AG08470 (cell line): Measurements from ENCODE around the genes SFXN5, PRADC1, NAT8 and C2orf78.

DNA sequence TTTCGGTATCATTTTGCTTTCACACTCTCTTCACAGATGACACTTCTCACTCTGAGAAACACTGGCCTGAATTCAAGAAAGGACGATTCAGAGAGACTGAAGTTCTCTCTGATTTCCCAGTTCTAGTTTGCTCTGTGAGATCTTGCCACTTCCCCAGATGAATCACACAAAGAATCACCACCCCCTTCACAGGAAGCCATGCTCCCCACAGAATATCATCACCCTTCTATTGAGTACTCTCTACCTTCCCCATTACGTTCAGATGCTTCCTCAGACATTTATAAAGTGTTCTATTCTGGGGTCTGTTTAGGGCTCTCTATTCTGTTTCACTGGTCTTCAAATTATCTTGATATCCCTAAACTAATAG, 16.1 kb upstream of the CD207 start:
- RRBS: no CpG with 5 or more reads among the region's 3 CpGs

GRCh38 chr2:70984658-70985185, 6.3 kb downstream of the ANKRD53 start:
- RRBS: no CpG with 5 or more reads among the region's 28 CpGs

GRCh38 chr2:70985757-70986339, 7.4 kb downstream of the ANKRD53 start:
- RRBS: no CpG with 5 or more reads among the region's 3 CpGs

GRCh38 chr2:70986340-70987149, 8.1 kb downstream of the ANKRD53 start:
- RRBS: no CpG with 5 or more reads among the region's 5 CpGs

- RRBS: no CpG with 5 or more reads among the region's 10 CpGs
These were observed 18.4 kb upstream of the NAGK start for GRCh38 chr2:71050145-71050437.

- RRBS: no CpG with 5 or more reads among the region's 7 CpGs
These were observed 14.1 kb downstream of the DYSF start for GRCh38 chr2:71480482-71481169.

GRCh38 chr2:71831121-71831703, 316.4 kb downstream of the CYP26B1 start:
- RRBS: no CpG with 5 or more reads among the region's 10 CpGs

GRCh38 chr2:72033614-72034382, 113.9 kb downstream of the CYP26B1 start:
- RRBS: no CpG with 5 or more reads among the region's 12 CpGs

DNA sequence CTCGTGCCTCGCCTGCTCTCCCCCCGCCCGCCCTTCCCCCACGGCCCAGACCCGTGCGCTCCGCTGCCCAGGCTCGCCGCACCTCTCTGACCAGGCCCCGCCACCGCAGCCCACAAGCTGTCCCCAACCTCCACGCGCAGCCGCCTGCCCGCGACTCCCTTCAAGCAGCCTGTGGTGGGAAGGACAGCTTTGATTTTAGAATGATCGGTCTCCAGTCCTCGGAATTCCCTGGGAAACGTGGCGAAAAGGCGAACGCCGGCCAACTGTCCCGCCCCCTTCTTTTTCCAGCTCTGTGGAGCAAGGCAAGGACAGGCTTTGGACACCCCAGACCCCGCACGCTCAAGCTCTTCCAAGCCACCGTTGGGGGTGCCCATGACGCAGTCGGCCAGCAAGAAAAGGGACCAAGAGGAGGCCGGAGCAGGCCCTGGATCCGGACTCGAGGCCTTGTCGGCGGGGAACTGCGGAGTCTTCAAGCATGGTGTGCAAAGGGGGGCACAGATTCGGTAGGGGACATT, 4.2 kb downstream of the CYP26B1 start:
- RRBS: 34% methylated on average over 6 of the region's 37 CpGs

GRCh38 chr2:72435007-72435730, 287.5 kb upstream of the CYP26B1 start:
- RRBS: no CpG with 5 or more reads among the region's 5 CpGs

DNA sequence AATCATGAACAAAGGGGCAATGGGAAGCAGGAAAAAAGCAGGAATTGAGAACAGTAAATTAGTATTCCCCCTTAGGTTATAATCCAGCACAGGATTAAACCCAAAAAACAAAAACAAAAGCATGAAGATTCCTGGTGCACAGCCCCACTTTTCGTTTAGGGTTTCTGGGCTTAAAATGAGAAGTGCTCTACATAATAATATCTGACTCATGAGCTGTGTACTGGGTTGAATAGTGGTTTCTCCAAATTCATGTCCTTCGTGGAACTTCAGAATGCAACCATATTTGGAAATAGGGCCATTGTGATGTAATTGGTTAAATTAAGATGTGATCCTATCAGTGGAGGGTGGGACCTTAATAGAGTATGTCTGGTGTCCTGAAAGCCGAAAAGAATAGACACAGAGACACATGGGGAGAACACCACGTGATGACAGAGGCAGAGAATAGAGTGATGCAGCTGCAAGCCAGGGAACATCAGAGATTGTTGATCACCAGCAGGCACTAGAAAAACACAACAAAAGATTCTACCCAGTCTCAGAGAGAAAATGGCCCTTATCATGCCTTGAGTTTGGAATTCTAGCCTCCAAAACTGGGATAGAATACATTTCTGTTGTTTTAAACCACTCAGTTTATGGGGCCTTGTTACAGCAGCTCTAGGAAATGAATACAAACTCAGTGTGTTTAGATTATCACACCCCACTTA, 310.2 kb downstream of the EXOC6B start:
- RRBS: no CpG with 5 or more reads among the region's 4 CpGs

- RRBS: no CpG with 5 or more reads among the region's 2 CpGs
These were observed 132.7 kb downstream of the EXOC6B start for GRCh38 chr2:72693184-72693440.

GRCh38 chr2:72794112-72794506, 31.7 kb downstream of the EXOC6B start:
- RRBS: no CpG with 5 or more reads among the region's 1 CpG

DNA sequence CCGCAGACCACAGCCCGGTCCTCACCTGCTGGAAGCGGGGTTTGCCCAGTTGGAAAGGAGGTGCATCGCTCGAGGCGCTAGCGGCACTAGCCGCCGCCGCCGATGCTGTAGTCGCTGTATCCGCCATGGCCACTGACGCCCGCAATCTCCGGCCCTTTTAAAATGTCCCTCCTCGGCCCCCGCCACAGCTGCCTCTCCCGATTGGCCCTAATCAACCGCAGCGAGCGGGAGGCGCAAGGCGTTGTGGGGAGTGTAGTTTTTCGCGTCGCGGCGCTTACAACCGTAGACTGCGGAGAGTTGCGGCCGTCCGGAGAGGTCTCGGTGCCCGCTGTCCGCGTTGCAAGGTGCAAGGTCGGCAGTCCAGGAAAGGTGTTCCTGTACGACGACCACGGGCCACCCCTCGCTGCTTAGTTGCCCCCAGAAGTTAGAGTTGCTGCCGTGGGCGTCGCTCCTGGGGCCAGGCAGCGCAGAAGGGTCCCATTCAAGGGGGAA, at the start of gene SFXN5:
Gene SFXN5 (minus strand): TSS at position 134 of the 492 bp plus-strand sequence.
- RRBS: no CpG with 5 or more reads among the region's 47 CpGs

GRCh38 chr2:73176808-73177867, 25.2 kb upstream of the NOTO start:
- RRBS: 1% methylated on average over 22 of the region's 63 CpGs

- RRBS: under 1% methylated on average over 4 of the region's 59 CpGs
These were observed at the start of gene PRADC1 for GRCh38 chr2:73232607-73233329. TSS of gene PRADC1 (minus strand) at chr2:73233239.

GRCh38 chr2:73233330-73233901, 377 bp upstream of the PRADC1 start:
- RRBS: 2% methylated on average over 6 of the region's 43 CpGs

DNA sequence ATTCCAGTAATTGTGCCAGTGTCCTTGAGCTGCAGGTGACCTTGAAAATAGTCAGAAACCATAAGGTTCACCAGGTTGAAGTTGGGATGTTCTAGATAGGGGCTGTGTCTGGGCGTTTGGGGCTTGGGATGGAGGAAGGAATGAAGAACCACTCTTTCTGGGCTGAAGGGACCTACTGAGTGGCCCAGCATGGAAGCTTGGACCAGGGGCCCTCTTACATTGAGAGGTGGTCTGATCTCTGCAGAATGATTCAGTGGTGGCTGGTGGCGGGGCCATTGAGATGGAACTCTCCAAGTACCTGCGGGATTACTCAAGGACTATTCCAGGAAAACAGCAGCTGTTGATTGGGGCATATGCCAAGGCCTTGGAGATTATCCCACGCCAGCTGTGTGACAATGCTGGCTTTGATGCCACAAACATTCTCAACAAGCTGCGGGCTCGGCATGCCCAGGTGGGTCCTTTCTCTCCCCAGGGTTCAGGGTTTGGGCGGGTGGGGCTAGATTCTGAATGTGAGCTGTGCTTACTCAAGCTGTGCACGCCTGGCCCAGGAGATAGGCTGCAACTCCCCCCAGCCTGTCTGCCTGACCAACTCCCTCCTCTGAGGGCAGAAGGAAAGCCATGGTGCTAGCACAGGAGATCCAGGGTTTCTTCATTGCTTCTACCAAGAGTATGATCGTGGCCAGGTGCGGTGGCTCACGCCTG, 17.0 kb downstream of the CCT7 start:
- RRBS: no CpG with 5 or more reads among the region's 11 CpGs

- RRBS: no CpG with 5 or more reads among the region's 4 CpGs
These were observed at the start of gene NAT8 for GRCh38 chr2:73642322-73642617. TSS of gene NAT8 (minus strand) at chr2:73642422.

DNA sequence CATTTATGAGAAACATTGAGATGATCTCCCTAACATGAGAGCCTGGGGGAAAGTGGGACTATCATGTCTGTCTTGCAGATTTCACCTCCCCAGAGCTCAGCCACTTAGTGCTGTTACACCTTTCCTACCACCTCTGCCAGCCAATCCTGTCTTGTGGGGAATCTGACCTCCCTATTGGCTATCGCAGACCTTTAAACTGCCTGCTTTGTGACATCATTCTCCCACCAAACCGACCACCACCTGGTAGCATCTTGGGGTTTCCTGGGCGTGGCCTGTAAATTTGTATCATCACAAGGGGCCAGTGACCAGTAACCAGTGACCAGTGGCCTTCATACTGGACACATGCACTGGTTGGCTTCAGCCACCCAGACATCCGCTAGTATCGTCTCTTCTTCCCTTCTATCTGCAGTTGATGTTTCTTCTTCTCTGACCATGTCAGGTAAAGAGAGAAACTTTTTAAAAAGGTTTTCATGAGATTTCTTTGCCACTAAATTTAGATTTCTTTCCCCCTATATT, at the start of gene C2orf78:
Gene C2orf78 (plus strand): TSS at position 216 of the 516 bp plus-strand sequence.
- RRBS: no CpG with 5 or more reads among the region's 5 CpGs